Renal cortical epithelial cell (primary cell): ENCODE data around the genes P4HA2 and SLC22A4.

DNA sequence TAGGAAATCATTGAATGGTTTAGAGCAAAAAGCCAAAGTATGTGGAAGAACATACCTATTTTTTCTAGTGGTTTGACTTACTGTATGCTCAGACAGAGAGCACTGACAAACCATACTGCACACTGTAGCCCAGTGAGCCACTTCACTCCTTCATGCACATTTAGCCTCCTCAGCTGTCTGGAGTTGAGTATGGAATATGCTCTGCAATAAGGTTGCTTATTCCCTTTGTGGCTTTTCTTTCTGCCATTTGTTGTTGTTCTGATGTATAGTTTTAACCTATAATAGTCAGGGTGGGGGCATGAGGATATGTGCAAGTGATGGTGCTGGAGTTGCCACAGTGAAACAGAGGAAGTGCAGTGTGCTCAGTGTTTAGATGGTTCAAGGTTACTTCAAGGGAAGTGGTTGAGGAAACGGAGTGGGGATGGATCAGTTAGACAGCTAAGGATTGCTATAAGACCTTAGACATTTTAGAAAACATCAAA is 100.7 kb downstream of the CDC42SE2 start:
- RRBS = no CpG with 5 or more reads among the region's 1 CpG

DNA sequence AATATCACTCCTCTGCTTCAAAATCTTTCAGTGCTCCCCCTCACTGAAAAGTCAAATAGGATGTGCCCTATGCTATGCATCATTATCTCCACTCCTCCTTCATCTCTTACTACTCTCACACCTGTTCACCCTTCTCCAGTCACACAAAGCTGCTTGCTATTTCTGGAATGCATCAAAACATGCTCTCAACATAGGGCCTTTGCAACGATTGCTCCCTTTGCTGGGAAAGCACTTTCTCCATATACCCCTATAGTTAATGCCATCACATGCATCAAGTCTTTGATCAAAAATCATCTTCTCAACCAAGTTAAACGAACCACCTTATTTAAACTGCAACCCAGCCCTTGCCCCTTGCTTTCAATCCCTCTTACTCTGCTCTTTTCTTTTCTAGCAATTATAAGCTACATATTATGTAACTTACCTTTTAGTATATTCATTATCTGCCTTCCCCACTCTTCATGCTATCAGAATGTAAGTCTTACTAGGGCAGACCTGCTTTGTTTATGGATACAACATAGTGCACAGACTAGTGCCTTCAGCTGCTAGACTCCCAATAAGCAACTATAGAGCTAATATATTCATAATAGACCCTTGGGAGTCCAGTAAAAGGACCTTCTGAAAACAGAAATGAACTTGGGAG is 2.8 kb downstream of the RAPGEF6 start:
- RRBS = no CpG with 5 or more reads among the region's 2 CpGs

- RRBS = no CpG with 5 or more reads among the region's 1 CpG
These were observed 49.1 kb downstream of the FNIP1 start for GRCh38 chr5:131747658-131748080.

- RRBS = no CpG with 5 or more reads among the region's 4 CpGs
These were observed 2.3 kb downstream of the FNIP1 start for GRCh38 chr5:131794411-131794977.

- RRBS = no CpG with 5 or more reads among the region's 15 CpGs
These were observed 9.6 kb downstream of the ACSL6 start for GRCh38 chr5:132001522-132002689.

- RRBS = no CpG with 5 or more reads among the region's 25 CpGs
These were observed 46.7 kb downstream of the P4HA2 start for GRCh38 chr5:132180813-132181549.

GRCh38 chr5:132227709-132228493 is at the start of gene P4HA2:
Gene P4HA2, minus strand, starts transcription at chr5:132227853.
- RRBS = 4% methylated on average over 29 of the region's 74 CpGs

DNA sequence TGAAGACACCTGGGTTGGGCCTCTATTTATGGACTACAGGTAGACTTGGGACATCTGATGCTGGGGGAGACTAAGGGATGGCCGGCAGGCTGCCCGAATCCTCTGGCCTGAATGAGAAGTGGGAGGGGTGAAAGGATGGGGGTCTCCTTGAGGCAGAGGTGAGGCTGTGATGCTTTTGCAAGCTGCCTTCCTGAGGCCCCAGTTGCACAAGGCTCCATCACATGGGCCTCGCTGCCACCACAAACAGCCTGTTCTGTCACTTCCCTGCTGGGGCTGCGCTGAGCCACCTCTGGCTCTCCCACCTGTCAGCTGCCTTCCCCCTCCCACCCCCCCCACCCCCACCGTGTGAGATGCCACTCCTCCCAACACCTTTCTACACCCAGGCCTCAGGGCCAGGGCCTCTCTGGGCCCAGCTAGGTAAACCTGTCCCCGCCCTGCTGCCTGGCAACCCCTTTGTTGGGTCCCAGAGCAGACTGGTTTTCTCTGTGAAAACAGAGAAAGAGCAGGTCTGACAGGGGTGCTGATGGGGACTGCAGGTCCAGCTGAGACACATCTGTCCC is 4.5 kb upstream of the PDLIM4 start:
- RRBS = no CpG with 5 or more reads among the region's 6 CpGs

- RRBS = no CpG with 5 or more reads among the region's 3 CpGs
These were observed 6.5 kb downstream of the PDLIM4 start for GRCh38 chr5:132263875-132264430.

GRCh38 chr5:132294327-132294685 is at the start of gene SLC22A4:
Gene SLC22A4, plus strand, starts transcription at chr5:132294394.
- RRBS = 5% methylated on average over 5 of the region's 28 CpGs

GRCh38 chr5:132294686-132295710 is 804 bp downstream of the SLC22A4 start:
- RRBS = 3% methylated on average over 4 of the region's 53 CpGs

DNA sequence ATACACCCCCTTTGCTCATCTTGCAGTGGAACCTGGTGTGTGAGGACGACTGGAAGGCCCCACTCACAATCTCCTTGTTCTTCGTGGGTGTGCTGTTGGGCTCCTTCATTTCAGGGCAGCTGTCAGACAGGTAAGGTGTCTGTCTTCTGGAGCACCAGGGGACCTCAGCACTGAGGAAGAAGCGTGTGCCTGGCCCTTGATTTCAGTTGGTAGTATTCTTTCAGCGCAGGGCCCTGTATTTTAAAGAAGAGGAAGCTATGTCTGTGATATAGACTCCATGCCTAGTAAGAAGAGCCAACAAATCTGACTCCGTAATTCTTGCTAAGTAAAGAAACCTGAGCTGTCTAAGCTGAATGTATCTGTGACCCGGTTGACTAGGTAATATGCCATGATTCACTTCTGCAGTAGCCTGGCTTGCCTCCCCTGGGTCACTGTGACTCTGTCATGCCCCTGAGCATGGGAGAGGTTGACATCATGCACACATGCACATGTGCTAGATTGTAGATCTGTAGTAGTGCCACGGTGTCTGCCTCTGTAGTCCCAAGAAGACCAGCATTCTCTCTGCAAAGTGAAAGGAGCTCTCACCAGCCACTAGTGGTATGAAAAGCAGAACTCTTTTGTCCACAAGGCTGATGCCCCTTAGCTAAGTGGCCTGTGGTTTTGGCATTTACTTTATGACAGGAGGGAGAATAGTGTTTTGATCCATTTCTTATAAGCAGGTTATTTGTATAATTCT is 9.0 kb downstream of the SLC22A5 start:
- RRBS = no CpG with 5 or more reads among the region's 7 CpGs

DNA sequence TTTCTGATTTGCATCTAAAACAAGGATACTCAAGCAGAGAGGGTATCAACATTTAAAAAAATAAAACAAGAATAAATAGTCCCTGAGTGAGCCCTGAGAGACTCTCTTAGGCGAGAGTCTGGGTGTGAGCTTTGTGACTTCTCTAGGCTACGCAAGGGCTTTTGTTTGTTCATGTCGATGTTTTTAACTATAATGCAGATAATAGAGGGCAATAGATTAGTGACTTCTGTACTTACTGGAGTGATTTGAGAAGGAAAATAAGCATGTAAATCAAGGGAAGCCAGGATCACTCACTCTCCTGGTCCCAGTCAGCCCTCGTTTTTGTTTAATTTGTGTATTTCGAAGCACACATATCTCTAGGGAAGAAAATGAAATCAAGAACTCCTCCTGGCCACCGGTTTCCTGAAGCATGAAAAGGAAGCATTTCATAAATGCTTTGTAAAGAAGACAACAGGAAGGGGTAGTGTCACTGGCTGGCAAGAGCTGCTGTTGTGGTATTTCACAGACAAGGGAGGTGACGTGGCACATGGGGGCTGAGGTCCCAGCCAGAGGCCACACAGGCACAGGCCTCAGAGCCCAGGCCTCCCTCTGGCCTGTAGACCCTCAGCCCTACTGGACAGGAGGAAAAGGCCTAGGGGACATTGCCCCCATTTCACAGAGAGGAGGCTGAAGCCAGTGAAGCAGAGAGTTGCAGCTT is 34.2 kb downstream of the IRF1 start:
- RRBS = no CpG with 5 or more reads among the region's 7 CpGs

DNA sequence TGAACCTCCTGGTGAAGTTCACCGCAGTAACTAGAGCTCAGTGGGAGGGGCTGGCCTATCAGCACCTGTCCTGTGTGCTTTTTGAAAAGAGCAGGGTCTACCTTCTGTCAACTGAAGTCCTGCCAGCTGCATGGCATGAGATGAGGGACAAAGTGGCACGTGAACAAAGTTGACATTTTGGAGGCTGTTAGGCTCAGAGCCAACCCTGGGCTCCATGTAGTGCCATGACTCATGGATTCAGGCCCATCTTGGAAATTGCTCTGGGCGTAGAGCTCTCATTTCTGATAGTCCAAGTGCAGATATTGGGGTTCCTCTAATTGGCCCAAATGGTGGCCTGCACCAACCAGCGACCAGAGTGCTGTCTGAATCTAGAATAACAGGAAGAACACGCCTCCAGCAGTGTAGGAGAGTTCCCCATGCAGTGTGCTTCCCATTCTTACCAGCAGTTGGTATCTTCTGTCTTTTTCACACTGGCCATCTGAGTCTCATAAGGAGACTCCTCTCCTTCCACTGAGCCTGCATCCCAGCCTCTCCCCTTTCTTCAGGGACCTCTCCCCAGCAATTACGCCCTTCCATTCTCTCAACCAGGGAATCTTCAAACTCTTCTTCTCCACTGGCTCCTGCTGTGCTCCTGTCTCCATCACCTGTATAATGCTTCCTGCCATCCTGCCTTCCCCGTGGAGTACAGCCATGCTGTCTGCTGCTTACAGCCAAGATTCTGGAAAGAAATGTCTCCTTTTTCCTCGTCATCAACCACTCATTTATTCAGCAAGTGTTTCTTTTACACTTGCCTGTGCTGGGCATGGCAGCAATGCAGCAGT is 30.4 kb downstream of the IRF1 start:
- RRBS = no CpG with 5 or more reads among the region's 8 CpGs

DNA sequence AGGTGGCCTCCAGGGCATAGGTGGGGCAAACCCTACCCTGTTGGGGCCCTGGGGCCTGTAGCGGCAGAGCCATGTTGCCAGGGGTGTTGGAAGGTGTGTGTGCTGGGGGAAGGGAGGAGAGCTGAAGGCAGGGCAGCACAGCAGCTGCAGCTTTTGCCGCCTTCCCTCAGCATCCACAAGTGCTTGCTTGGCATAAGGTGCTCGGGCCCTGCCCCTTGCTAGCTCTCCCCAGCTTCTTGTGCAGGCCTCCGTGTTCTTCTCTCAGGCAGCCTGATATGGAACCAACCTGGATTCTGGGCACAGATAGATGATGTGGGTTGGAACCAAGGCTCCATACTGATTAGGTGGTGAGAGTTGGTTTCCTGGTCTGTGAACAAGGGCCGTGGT is 12.7 kb downstream of the IRF1 start:
- RRBS = no CpG with 5 or more reads among the region's 5 CpGs

GRCh38 chr5:132485027-132485373 is 5.6 kb downstream of the IRF1 start:
- RRBS = no CpG with 5 or more reads among the region's 5 CpGs

DNA sequence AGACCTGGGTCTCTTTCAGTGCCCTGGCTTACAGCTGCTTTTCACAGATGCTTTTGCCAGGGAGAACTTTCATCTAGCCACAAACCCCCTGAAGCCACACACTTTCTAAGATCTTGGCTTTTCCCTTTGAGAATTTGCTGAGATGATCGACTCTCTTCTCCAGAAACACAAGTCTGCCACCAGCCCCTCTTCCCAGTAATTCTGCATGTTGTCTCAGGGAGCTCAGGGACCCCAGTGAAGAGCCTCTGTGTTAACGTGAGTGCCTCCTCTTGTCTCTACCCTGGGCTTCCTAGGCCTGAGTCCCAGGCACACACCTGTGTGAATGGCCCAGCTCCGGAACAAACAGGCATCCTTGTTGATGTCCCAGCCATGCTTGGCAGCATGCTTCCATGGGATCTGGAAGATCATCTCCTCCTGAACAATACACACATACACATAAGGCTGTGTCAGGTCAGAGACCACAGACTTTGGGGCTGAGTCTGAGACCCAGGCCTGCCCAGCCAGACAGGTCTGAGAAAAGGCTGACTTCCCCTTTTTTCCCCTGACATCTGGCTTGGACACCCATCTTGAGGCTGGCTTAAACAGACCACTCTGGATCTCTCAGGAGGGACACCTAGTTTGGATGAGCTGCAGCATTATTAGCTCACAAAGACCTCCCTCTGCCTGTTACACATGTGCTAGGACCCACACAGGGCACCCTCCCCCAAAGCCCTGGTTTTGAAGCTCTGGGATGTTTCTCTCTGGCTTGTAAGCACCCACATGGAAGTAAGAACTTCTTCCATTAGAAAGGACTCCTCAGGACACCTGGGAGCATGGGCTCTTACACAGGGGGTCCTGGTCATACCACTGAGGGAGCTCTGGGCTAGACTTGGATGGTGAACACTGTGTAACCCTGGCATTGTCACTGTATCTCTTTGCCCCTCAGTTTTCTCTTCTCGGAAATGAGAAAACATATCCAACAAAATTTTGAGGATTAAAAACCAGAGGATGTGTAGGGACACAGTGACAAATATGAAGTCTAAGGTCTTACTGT is 2.6 kb downstream of the IRF1 start:
- RRBS = no CpG with 5 or more reads among the region's 4 CpGs

DNA sequence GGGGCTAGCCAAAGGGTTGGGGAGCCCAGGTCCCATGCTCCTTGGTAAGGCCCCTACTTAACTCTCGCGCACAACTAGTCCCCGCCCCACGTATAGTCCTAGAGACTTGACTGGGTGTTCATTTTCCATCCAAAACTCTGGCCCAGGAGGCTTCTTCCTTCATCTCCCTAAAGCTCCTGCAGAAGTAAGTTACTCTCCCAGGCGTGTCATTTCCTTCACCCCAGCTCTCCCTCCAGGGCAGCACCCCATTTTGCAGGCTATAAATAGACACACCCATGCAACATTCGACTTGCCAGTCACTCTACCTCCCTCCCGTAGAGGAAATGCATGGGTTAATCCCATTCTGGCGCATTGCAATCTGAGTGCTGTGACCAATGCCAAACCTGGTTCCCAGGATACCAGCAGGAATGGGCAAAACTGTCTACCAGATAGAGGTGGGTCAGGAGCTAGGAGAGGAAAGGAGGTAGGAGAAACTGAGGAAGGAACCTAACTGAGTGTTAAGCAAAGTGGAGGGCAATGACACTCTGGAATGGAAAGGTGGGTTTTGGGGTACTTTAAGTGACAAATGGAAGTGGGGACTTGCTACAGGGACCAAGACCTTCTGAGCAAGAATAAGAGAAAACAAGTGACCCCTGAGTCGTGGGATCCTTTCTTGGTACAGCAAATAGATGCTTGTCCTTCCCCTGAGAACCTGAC is 1.5 kb upstream of the IRF1 start:
- RRBS = no CpG with 5 or more reads among the region's 9 CpGs

DNA sequence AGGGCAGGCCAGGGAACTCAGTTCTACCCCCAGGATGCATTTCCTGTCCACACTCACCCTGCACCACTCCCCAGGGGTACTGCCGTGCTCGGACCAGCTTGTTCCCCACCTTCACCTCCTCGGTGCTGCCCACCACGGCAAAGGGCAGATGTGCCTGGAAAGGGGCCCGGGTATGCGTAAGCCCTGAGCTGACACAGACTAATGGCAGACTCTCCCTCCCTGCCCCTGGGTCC is 14.4 kb downstream of the CCNI2 start:
- RRBS = no CpG with 5 or more reads among the region's 6 CpGs

GRCh38 chr5:132775900-132776729 is 924 bp downstream of the SEPTIN8 start:
- RRBS = 2% methylated on average over 3 of the region's 22 CpGs